Metastatic Pancreatic Carcinoma in the Ovary (tissue), 1 donor: ENCODE data around the gene ACTN4.

DNA sequence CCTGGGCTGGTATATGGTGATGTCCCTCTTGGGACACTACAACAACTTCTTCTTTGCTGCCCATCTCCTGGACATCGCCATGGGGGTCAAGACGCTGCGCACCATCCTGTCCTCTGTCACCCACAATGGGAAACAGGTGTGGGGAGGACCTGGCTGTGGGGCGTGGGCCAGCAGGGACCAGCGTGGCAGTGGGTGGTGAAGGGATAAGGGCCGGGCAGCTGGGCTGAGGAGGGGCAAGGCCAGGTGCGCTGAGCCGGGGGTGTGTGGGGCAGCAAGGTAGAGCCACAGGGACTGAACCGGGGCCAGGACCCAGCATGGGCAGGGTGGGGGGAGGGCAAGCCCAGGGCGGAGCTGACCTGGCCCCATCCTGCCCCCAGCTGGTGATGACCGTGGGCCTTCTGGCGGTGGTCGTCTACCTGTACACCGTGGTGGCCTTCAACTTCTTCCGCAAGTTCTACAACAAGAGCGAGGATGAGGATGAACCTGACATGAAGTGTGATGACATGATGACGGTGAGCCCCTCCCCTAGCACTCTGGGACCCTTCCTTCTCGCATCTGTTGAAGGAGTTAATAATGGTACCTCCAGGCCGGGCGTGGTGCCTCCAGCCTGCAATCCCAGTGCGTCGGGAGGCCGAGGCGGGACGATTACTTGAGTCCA lies 37.6 kb downstream of the MAP4K1 start:
- PRO-cap = no peak

DNA sequence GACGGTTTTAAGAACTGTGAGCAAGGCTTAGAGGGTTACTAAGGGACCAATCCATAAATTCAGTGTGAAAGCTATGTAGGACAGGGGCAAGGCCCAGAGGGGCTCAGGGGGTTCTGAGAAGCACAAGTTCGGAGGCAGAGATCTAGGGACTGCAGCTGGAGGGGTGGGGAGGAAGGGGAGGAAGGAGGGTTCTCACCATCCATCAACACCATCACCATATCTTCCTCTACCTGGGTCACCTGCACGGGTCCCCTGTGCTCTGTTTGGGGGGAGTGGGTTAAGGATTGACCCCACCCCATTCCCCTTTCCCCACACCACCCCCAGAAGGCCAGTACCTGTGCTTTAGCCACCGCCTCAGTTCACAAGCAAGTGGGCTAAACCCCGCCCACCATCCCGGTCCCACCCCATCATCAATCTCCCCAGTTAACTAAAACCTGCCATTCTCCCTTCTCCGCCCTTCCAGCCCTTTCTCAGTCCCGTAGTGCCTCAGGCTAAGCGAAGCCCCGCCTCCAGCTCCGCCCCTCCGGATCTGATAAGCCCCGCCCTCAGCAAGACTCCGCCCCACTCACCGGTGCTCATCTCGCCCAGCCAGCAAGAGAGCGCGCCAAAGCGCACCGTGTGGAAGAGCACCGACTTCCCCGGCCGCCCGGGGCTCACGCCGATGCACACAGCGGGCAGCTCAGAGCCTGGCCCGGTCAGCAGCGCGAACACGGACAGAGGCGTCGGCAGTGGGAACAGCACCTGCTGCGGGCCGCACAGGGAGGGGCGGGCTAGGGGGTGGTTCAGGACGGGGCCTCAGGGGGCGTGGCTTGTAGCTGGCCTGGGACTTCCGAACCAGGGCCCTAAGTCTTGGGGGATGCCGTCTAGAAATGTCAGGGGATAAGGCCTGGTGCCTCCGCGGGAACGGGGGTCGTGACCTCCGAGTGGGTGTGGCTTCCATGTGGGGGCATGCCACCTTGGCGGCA lies 21.7 kb downstream of the MAP4K1 start:
- PRO-cap = unidirectional peak, plus-strand start at position 607 of the sequence

DNA sequence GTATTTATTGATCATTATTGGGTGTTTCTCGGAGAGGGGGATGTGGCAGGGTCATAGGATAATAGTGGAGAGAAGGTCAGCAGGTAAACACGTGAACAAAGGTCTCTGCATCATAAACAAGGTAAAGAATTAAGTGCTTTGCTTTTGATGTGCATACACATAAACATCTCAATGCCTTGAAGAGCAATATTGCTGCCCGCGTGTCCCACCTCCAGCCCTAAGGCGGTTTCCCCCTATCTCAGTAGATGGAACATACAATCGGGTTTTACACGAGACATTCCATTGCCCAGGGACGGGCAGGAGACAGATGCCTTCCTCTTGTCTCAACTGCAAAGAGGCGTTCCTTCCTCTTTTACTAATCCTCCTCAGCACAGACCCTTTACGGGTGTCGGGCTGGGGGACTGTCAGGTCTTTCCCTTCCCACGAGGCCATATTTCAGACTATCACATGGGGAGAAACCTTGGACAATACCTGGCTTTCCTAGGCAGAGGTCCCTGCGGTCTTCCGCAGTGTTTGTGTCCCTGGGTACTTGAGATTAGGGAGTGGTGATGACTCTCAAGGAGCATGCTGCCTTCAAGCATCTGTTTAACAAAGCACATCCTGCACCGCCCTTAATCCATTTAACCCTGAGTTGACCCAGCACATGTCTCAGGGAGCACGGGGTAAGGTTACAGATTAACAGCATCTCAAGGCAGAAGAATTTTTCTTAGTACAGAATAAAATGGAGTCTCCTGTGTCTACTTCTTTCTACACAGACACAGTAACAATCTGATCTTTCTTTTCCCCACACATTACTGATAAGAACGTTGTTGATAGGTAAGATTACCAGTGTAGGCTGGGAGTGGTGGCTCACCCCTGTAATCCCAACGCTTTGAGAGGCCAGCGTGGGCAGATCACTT lies 12.6 kb downstream of the EIF3K start:
- PRO-cap = no peak

DNA sequence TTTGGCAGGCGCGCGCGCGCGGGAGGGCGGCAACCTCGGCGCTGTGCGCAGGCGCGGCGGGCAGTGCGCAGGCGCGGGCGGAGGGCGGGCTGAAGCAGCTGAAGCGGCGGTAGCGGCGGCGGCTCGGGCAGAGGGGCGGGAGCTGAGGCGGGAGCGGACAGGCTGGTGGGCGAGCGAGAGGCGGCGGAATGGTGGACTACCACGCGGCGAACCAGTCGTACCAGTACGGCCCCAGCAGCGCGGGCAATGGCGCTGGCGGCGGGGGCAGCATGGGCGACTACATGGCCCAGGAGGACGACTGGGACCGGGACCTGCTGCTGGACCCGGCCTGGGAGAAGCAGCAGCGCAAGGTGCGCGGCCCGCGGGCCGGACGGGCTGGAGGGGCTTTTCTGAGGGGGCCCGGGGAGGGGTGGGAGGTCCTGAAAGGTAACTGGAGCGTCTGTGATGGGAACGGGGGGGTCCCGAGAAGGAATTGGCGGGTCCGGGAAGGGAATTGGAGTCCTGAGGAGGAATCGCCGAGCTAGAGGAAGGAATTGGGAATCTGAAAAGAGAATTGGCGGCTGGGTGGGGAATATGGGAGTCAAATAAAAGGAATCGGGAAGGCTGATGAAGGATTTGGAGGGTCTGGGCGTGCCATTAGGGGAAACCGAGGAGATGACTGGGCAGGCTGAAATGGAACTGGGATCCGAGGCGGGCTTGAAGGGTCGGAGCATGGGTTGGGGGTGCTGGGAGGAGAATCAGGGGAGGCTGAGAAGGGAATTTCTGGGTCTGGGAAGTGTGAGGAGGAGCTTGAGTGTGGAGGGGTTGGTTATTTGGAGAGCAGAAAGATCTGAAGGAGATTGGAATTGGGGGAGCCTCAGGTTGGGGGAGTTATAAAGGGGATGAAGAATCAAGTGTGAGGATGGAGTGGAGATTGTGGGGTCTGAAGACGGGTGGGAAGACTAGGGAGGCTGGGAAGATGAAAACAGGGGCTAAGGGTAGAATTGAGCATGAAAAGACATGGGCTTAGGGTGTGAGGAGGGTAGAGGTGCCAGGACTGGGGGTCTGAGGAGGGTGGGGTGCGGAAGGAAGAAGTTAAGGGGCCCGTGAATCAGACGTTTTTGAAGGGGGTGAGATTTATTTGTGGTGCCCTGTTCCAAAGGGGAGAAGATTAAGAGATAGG lies at the start of gene ACTN4:
ACTN4 (plus strand) TSS at position 92 of the 1,162 bp plus-strand sequence.
- PRO-cap = bidirectional peak, plus-strand start at position 130 of the sequence, minus-strand start outside the sequence

- PRO-cap = no peak
Observed at GRCh38 chr19:38684092-38684859, 36.8 kb downstream of the ACTN4 start.

DNA sequence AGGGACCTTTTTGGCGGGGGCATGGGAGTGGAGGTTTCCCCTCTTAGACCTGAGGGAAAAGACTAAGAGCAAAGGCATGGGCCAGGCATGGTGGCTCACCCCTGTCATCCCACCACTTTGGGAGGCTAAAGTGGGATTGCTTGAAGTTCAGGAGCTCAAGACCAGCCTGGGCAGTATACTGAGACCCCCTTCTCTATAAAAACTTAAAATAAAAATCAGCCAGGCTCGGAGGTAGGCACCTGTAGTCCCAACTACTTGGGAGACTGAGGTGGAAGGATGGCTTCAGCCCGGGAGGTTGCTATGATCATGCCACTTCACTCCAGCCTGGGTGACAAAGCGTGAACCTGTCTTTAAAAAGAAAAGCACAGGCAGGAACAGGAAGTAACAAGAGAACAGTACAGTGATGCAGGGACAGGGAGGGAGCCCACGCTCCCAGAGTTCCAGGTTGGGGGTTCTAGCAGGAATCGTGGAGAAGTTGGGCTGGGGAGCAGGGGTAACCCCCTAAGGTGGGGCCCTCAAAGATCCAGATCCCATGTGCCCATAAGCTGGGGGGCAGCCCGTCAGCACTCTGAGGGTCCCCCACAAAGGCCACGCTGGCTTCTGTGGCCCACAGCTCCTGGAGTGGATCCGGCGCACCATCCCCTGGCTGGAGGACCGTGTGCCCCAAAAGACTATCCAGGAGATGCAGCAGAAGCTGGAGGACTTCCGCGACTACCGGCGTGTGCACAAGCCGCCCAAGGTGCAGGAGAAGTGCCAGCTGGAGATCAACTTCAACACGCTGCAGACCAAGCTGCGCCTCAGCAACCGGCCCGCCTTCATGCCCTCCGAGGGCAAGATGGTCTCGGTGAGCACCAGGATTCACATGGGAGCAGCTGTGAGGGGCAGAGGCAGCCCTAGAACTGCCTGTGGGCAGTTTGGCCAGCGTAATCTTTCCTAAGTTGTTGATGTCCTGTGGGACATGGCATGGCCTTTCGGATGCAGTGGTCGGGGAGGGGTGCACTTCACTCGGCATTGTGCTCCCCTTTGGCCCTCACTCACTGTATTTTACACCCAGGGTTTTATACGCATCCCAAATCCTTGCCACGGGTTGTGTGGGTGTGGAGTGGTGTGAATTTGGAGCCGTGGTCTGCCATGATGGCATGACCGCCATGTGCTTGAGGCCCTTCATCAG lies 27.4 kb downstream of the CAPN12 start:
- PRO-cap = no peak

DNA sequence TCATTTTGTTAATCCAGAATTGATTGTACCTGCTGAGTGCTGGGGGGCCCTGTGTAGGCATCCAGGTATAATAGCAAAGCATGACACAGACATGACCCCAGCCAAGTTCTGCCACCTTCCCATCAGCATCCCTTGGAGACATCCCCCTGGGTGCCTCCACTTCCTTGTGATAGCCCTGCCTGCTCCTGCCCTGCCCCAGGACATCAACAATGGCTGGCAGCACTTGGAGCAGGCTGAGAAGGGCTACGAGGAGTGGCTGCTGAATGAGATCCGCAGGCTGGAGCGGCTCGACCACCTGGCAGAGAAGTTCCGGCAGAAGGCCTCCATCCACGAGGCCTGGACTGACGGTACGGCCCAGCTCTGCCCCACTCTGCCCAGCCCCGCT lies 26.6 kb downstream of the CAPN12 start:
- PRO-cap = no peak

DNA sequence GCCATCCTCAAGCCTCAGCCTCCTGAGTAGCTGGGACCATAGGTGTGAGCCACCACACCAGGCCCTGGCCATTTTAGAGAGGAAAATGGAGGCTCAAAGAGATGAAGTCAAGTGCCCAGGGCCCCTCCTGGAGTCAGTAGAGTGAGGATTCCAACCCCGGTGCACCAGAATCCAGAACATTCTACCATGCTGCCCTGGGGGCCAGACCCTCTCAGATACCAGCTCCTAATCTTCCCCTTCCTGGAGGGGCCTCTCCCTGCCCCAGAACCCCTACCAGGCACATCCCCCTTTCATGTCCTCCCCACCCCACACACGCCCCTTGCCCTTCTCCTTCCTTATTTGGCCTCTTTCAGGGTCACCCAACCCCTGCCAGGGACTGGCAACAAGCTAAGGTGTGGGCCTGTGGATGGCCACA lies 11.1 kb downstream of the CAPN12 start:
- PRO-cap = no peak

DNA sequence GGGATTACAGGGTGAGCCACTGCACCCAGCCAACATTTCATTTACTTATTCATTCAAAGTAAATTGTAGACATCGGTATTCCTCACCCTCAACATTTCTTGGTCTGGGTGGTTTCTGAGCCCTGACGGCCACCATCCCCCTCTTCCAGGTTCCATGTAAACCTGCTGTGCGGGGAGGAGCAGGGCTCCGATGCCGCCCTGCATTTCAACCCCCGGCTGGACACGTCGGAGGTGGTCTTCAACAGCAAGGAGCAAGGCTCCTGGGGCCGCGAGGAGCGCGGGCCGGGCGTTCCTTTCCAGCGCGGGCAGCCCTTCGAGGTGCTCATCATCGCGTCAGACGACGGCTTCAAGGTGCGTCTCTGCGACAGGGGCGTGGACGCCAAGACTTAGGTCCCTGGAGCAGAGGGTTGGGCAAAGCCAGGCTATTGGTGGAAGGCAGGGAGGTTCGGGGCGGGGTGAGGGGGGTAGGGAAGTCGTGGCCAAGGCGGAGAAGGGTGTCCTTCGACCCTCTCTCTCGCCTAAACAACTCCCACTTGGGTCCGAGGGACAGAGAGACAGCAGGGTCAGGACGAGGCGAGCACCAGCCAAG lies 1.6 kb downstream of the LGALS7B start:
- PRO-cap = no peak

GRCh38 chr19:38804003-38804635 lies 8.6 kb downstream of the LGALS4 start:
- PRO-cap = no peak

- PRO-cap = no peak
Observed at GRCh38 chr19:38816244-38816725, 3.5 kb upstream of the LGALS4 start.

DNA sequence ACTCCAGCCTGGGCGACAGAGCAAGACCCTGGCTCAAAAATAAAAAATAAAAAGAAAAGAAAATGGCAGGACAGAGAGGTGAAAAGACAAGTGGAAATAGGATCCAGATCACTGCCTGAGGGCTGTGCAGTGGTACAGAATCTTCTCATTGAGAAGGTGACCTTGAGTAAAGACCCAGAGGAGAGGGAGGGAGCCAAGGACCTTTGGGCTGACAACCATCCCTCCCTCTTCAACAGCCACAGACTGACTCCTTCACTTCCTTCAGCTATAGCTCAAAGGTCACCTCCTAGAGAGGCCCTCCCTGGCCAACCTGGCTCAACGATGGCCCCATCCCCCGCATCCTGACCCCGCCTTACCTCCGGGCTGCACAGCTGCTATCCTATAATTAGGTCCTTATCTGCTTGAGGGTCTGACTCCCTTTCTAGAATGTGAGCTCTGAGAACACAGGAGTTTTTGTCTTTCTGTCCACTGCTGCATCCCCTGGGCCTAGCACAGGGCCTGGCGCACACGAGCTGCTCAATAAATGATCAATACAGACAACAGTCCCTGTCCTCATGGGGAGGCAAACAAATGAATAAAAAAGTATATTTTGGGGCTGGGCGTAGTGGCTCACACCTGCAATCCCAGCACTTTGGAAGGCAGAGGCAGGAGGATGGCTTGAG lies 6.5 kb upstream of the LGALS4 start:
- PRO-cap = no peak

GRCh38 chr19:38838251-38839245 lies 7.0 kb upstream of the ECH1 start:
- PRO-cap = no peak

DNA sequence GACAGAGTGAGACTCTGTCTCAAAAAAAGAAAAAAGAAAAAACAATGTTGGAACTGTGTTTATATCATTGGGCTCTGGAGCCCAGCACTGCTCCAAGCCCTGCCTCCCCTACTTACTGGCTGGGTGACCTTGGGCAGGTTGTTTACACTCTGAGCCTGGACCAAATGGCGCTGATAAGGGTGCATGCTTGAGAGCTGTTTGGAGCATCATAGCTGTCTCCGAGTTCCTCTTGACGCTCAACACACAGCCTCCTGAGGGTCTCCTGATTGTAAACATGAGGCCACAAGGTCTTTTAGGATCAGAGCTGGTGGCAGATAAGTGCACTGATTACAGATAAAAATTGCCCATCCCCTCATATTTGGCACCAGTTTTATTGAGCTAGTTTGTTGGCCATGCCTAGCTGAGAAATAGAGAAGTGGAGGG lies 3.7 kb downstream of the MRPS12 start:
- PRO-cap = no peak

- PRO-cap = no peak
Observed at GRCh38 chr19:38975102-38975591, 395 bp downstream of the FBXO17 start.

- PRO-cap = no peak
Observed at GRCh38 chr19:39308265-39309112, 12.2 kb downstream of the LRFN1 start.

GRCh38 chr19:39342879-39343289 lies 663 bp downstream of the SAMD4B start:
- PRO-cap = no peak

DNA sequence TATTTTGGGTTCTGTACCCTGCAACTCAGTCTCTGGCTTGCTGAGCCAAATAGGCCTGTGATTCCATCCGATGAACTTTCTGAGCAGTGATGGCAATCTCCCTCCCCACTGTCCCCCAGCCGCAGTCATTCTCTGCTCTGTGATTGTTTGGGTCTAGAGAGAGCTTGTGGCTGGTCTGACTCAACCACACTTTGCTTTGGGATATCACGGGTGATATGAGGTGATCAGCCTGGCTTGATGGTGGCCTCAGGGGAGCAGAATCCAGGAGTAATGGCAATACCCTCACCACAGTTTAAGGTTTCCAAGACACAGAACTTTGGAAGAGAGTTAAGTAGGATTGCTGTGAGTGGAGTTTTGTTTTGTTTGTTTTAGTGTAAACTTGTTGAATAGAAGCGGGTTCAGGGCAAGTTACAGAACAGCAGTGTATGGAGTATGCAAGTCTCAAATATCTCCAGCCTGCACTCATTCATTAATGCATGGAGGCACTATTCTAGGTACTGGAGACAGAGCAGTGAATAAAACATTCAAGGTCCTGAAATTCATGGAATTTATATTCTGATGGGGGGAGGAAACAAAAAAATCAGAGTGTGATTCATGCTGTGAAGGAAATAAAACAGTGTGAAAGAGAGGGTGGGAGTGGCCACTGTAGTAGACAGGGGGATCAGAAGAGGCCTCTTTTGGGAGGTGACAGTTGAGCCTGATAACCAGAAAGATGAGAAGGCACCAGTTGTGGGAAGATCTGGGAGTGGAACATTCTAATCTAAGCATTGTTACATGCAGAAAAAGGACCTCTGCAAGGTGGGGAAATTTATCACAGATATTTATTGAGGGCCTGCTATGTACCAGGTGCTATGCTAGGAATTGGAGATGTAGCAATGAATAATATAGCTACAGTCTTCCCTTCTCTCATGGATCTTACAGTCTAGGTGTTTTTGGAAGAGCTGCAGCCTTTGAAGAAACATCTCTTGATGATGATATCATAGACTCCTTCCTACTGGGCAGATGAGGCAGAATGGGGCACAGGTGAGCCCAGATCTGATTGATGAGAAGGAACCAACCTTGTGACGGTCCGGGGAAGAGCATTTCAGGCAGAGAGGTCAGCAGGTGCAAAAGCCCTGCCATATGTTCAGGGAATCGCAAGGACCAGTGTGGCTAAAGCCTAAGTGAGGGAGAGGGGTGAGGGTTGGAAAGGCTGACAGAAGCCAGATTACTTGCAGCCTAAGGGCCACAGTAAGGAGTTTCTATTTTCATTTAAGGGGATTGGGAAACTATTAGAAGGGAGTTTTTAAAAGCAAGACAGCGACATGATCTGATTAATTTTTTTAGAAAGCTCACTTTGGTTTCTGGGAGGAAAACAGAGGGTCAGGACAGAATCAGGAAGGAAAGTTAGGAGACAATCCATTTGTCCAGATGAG lies 5.7 kb downstream of the SAMD4B start:
- PRO-cap = no peak

GRCh38 chr19:39357452-39358243 lies 15.4 kb downstream of the SAMD4B start:
- PRO-cap = no peak

DNA sequence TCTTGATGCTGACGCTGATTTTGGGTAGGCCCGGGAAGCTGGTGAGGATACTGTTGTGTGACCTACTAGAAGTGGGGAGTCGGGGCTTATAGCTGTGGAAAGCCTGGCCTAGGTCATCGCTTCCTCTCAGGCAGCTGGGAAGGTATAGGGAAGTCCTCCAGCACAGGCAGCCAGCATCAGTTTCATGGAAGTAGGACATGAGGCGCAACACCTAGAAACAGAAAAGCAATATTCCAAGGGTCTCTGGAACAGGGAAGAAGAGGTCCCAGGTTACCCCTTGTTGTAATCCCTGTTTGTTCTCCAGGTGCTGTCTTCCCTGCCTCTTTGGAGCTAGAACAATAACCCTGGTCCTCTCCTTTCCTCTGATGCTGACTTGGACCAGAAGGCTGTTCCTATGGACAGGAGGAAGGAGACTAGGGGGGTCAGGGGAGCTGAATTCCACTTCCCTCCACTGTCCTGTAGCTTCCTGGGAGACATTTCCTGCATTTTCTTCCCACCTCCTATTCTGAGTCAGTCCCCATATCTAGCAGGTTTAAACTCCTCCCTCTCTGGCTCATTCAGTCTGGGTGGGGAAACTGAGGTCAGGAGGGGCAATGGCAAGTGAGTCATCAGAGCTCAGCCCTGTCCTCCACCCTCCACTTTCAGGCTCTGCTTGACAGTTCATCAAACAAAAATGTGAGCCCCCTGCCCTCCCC lies 20.2 kb downstream of the SAMD4B start:
- PRO-cap = no peak